Psoas muscle (tissue), 2 donors: ENCODE measurements around the genes CACNA1D and ACTR8.

DNA sequence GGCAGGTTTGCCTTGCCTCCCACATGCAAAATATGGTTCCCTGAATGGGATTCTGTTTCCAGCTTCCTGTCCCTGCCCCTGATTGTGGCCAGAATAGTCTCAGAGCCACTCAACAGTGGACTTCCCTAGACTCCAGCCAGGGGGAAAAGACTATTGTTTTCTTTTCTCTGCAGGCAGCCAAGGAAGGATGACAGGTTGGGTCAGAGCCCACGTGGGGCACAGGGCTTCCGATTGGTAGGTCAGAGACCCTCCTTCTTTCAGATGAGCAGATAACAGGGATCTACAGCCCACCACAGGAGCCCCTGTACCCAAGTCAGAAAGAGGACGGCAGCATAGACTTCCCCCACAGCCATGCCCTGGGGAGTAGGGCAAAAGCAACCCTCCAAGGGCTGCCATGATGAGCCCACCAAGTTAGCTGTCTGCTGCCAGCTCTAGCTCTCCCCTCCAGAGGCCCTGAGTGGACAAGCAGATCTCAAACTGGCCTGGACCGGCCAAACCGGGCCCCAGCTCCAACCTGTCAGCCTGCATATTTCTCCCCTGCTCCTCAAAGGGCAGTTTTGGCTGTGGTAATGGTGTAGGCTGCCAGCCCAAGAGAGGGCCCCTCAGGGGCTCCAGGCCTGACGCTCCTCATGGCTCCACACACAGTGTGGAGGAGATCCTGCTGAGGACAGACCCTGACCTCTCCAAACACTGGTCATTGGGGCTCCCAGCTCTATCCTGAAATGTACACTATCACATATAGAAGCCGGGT lies 6.3 kb downstream of the TLR9 start:
- PRO-cap, 2 experiments, result no peak in any of the 2 experiments

DNA sequence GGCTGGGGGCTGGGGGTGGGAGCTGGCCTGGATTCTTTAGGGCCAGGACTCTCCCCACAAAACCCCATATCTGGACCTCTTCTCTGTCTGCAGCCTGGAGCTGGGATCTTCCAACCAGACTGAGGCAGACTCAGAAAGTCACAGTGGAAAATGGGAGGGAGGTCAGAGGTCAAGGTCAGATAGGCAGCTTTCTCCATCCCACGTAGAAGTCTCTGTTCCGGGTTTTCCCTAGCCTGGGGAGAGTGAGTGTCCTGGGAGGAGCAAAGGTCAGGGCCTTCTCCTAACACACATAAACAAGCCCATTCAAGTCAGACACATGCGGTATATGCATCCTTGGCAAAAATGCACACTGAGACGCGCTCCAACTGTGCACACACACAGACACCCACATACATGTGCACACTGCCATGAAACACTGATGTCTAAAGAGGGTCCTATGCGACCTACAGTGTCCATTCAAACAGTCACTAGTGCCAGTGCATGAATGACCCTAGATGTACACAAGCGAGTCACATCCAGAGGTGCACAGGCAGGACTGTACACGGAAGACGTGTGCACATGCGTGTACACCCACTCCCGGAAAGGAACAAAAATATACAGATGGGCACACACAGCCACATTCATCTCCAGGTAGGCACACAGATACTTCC lies 708 bp downstream of the TWF2 start:
- PRO-cap, 2 experiments, result no peak in any of the 2 experiments

DNA sequence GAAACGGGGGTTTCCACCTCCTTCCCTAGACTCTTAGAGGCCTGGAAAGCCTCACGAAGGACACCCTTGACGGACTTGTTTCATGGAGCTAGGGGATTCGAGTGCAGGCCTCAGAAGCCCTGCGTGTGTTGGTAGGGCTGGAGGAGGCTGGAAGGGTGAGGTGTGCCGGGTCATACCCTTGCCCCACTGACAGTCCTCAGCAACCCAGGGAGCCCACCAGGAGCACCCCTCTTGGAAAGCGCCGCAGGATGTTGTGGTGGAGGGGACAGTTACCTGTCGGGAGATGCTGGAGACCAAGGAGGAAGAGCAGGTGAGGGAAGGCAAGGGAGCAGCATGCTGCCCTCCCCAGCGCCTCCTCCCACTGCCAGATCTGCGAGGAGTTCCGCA lies 33.5 kb downstream of the DNAH1 start:
- PRO-cap, 2 experiments, result no peak in any of the 2 experiments

- PRO-cap, 2 experiments, result no peak in any of the 2 experiments
These were observed 30.1 kb downstream of the BAP1 start for GRCh38 chr3:52379719-52380171.

DNA sequence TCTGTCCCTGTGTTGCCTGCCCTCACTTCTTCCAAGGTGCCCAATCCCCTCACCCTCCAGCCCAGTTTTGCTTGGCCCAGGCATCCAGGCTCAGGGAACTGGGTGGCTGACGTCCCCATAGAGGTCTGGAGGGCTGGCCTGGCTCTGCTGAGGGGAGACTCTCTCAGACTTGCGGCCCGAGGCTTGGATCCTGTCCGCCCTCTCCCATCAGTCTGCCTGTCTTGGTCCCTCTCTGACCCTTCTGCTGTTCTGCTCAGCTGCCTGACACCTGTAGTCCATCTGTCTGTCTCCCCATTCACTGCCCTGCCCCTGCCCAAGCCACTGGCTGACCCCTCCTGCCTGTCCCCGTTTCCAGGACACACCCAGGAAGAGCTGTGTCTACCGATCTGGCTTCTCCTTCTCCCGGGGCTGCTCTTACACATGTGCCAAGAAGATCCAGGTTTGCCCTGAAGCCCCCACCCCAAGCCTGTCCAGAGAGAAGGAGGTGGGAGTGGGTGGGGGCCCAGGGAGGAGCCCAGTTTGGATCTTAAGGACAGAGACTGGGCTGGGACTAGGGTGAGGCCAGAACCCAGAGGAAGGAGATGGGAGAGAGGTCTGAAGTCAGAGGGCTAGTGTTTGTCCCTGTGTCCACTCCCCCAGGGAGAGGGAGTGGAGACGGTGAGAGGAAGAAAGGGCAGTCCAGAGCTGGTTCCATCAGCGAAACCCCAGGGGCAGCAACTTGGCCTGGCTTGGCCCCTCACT lies 18.4 kb downstream of the NT5DC2 start:
- PRO-cap, 2 experiments, result no peak in any of the 2 experiments

DNA sequence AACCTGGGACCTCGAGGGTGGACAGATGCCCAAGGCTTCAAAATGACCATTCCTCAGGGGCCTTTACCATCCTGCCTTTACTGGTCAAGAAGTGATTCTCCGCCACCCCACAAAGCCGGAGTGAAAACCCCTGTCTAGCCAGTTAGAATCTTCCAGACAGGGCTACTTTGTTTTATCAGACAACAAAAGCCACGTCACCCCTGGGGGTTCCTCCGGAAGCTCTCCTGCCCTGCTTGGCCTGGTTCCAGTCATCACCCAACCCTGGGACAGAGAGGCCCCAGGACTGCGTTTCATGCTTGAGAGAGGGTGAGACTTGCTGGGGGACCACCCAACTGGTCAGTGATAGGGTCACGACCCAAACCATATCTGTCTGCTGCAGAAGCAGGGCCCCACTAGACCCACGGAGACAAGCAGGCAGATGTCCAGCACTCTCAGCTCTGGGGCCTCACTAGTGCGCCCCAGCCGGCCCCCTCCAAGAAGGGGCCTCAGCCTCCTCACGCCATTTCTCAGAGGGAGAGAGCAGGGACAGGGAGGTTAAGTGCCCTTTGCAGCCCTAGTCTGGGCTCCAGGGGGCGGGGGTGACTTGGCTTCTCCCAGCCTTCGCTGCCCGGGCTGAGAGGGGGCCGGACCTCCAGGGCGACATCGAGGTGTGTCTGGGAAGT lies 1.1 kb downstream of the NT5DC2 start:
- PRO-cap, 2 experiments, result no peak in any of the 2 experiments

DNA sequence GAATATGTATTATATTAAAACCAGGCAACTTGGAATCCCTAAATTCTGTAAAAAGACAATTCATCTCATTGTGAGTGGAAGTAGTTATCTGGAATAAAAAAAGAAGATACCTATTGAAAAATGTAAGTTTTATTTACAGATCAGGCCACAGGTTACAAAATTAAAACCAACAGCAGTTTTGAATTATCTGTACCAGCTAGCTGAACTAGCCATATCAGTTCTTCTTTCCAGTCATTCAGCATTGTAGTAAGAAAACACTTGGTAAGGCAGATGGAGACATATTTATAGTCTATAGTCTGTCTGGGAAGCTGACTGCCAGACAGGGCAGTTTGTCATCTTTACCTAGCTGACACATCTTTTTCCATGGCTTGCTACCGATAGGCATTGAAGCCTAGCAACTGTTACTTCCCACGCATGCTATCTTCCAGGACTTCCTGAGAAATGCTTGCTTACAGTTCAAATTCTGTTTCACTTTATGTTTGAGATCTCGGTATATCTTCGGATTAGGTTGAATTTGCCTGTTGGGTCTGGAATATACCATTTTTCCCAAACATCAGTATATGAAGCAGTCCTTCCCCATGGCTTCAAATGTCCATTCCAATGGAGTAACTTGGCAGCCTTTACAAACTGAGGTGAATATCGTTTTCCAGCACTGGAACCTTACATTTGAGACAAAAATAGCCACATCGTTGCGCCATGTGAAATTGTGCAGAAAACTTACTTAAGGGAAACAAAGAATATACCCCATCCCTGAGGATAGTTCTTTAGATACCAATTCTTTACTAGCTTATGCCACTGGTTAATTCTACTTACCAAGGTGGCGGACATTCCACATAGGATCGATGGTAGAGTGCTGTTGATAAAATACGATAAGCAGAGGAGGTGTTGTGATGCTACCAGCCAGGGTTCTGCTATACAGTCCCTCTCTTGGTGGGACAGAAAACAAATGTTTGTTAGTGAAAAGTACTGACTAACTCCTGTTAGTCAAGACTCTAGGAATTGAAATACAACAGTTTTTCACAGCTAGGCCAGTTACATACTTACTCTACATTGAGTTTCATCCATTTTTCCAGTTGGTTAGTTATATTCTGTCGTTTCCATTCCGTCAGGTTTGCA lies 8.9 kb downstream of the GNL3 start:
- PRO-cap, 2 experiments, result no peak in any of the 2 experiments

- PRO-cap, 2 experiments, result no peak in any of the 2 experiments
These were observed 832 bp downstream of the NEK4 start for GRCh38 chr3:52769760-52770455.

- PRO-cap, 2 experiments, result no peak in any of the 2 experiments
These were observed 933 bp downstream of the ITIH3 start for GRCh38 chr3:52795461-52795997.

DNA sequence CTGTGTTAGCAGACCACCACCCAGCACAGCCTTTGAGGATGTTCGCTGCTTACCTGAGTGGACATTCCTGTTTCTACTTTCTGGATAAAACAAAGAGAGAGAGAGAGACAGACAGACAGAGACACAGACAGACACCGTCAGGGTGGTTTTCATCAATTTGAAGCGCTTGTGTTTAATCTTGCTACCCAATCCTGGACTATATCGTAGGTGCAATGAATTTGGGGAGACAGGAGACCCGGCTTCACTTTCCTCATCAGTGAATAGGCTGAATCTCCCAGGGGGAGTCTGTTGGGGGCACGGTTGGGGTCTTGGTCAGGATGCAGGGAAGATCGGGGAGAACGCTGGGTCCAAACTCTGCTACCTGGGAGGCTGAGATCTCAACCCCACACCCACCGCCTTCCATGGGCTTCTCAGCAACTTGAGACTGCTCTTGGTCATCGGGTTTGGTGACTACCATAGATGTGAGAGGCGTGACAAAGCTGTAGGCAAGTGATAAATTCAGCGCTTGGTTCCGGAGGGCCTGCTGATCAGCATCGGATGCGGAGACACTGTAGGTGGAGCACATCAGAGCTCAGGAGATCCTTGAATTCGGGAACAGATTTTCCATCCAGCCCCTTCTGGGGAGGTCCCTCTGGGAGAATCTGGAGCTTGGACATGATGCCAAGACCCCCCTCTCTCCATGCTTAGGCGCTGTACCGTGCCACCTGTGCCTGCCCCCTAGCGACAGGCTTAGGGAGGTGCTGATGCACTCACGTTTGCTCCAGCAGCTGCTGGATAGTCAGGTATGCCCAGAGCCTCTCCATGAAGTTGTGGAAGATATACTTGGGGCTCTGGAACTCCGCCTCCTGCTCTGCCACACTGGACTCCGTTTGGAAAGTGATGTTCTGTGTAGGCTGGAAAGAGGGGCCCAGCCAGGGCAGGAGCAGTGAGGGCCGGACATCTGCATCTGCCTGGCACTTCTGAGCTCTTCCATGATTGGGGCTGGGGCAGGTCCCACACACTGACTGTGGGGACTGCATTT lies 9.9 kb downstream of the ITIH4 start:
- PRO-cap, 2 experiments, result no peak in any of the 2 experiments

DNA sequence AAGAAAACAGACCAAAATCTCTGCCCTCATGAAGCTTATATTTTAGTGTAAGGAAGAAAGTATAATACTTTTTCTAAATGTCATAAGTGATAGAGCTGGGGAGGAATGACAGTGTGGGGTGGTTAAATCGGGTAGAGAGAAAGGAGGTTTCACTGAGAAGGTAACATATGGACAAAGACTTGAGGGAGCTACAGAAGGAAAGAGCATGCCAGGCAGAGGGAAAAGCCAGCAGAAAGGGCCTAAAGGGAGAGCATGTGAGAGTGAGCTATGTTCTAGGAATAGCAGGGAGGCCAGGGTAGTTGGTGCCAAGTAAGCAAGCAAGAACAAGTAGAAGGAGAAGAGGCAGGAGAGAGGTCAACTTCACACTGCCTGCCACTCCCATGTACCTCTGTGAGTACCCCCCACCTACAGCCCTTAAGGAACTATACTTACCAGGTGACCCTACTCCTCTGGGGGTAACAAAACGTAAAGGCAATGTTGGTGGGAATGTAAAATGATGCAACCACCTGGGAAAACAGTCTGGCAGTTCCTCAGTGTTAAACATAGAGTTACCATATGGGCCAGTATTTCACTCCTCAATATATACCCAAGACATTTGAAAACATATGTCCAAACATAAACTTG lies 67.7 kb downstream of the SFMBT1 start:
- PRO-cap, 2 experiments, result peak in 2 of 2 experiments; most common plus-strand start position 326 of the sequence (in 2); most common minus-strand start position 235 of the sequence (in 1)

DNA sequence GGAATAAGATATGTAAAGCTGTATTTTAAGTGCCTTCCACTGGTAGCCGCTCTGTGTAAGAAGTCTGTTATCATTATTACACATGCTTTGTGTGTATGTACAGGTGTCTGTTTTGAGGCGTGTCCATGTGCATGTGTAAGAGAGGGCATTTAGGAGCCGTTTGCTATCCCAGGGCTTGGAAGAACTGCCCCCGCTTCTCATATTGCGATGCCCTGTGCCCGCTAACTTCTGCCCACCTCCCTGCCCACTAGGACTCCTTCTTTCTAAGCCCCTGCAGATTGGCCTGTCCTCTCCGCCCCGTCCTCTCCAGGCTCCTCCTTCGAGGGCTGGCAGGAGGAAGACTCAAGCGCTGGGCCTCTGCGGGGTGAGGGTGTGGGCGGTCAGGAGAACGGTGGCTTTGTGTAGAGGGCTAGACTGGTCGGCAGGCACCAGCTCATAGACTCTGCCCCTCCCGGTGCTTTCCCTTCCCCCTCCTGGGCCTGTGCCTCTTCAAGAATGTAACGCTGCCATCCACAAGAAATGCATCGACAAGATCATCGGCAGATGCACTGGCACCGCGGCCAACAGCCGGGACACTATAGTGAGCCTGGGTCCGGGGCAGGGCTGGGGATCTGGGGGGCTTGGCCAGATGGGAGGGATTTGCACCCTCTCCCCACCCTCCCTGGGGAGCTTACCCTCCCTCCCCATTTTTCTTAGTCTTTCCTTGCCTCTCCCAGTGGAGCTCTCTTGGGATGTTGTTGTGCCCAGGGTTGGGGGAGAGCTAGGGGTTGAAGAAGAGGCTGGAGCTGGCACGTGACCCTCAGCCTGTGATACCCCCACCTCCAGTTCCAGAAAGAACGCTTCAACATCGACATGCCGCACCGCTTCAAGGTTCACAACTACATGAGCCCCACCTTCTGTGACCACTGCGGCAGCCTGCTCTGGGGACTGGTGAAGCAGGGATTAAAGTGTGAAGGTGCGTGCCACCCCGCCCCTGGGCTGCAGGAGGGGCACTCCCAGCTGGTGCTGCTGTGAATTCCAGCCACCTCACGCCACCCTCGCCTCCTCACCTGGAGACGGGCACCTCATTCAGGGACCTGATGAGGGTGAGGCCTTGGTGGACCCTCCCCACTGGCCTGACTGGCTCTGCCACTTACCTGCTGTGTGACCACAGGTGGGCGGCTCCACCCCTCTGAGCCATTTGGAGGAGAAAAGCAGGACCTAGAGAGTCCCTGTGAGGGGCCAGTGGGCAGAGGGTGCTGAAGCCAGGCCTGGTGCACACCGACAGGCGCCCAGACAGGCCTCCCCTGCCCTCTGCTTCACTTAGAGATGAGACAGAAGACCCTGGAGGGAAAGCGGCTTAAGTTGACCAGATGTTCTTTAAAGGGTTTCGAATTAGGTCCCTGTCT lies 22.1 kb downstream of the PRKCD start:
- PRO-cap, 2 experiments, result no peak in any of the 2 experiments

GRCh38 chr3:53242580-53242934 lies 13.3 kb downstream of the TKT start:
- PRO-cap, 2 experiments, result no peak in any of the 2 experiments

DNA sequence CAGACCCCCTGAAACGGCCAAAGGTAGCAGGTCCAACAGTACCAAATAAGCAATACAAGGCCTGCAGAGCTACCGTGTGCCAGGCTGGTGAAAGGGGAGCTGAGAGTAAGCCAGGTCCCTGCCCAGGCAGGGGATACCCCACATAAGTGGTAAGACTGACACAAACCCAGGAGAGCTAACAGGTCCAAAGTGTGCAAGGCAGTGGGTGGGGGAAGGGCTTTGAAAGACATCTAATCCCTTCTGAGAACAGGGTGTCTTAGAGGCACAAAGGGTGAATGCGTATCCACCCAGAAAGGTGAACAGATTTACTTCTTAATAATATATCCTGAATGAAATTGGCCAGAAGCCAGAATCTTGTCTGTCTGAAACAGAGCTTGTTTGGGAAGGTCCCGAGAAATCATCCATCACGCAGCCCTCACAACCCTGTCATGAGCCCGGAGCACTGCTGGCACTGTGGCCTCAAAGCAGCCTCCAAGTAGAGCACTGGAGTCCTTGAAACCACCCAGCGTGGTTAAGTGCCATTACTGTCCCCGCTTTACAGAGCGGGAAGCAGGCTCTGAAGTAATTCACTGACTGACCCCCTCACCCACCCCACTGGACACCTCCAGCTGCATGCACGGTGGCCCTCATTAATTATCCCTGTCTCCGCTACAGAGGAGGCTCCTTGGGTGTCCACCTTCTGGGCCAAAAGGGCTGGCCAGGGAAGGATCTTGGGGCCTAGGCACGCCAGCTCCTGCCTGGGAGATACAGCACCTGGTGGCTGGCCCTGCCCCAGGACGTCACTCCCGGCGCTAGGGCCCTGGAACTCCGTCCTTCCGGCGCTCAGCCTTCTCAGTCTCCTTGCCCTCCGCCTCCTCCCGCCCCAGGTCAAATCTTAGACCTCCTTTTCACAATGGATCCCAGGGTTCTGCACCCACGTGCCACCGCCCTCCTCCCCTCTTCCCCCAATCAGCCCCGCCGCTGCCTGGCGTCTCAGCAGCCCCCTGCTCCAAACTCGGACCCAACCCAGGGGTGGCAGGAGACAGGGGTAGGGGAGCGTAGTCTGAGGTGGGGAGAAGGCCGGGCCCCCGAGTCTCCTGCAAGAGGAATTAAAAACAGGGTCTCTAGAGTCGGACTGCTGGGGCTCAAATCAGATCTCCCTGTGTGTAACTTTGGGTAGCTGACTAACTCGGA lies 1.2 kb downstream of the TKT start:
- PRO-cap, 2 experiments, result peak in 2 of 2 experiments; most common plus-strand start position 881 of the sequence (in 1)

GRCh38 chr3:53328815-53329613 lies 18.3 kb downstream of the DCP1A start:
- PRO-cap, 2 experiments, result no peak in any of the 2 experiments

DNA sequence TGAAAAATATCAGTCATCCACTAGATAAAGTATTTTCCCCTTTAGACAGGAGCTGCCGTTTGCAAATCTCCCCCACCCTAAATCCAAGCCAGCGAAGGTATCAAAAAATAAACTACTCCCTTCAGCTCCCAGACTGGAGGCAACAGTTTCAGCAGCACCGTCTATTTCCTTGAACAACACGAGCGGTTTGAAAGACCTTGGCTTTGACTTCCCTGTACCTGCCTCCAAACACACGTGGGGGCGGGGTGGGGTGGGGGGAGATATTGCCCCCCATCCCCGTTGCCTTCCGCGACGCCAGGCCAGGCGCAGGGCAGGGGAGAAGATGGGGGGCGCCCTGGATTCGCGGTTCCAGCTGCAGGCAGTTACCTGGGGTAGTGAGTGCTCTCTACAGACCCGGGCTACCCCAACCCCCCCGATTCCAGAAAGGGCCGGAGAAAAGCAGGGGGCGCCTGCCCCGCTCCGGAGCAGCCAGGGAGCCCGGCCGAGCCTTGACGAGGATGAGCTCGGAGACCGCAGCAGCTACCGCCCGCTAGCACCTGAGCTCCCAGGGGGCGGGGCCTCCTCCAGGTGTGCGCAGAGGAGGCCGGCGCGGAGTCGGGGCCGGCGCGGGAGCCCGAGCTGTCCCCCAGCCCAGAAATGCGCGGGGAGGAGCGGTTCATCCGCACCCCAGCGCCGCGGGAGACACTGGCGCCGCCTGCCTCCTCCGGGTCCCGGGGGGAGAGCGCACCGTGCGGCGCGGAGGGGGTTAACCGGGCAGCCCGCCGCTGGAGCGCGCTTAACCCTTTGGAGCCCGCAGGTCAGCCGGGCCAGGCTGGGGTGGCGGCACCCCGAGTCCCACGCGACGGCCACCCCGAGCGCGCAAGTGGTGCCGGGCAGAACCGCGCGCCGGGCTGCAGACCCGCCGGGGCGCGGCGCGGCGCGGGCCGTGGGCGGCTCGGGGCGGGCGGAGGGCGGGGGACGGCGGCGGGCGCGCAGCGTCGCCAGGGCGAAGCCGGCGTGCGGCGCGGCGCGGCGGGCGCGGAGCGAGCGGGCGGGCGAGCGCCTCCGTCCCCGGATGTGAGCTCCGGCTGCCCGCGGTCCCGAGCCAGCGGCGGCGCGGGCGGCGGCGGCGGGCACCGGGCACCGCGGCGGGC lies at the start of gene CACNA1D:
Gene CACNA1D, plus strand, starts transcription at position 988 of the 1,133 bp plus-strand sequence.
- PRO-cap, 2 experiments, result no peak in any of the 2 experiments

- PRO-cap, 2 experiments, result no peak in any of the 2 experiments
These were observed 1.7 kb downstream of the IL17RB start for GRCh38 chr3:53848072-53848484.

- PRO-cap, 2 experiments, result no peak in any of the 2 experiments
These were observed 1.6 kb downstream of the ACTR8 start for GRCh38 chr3:53880350-53880852.

DNA sequence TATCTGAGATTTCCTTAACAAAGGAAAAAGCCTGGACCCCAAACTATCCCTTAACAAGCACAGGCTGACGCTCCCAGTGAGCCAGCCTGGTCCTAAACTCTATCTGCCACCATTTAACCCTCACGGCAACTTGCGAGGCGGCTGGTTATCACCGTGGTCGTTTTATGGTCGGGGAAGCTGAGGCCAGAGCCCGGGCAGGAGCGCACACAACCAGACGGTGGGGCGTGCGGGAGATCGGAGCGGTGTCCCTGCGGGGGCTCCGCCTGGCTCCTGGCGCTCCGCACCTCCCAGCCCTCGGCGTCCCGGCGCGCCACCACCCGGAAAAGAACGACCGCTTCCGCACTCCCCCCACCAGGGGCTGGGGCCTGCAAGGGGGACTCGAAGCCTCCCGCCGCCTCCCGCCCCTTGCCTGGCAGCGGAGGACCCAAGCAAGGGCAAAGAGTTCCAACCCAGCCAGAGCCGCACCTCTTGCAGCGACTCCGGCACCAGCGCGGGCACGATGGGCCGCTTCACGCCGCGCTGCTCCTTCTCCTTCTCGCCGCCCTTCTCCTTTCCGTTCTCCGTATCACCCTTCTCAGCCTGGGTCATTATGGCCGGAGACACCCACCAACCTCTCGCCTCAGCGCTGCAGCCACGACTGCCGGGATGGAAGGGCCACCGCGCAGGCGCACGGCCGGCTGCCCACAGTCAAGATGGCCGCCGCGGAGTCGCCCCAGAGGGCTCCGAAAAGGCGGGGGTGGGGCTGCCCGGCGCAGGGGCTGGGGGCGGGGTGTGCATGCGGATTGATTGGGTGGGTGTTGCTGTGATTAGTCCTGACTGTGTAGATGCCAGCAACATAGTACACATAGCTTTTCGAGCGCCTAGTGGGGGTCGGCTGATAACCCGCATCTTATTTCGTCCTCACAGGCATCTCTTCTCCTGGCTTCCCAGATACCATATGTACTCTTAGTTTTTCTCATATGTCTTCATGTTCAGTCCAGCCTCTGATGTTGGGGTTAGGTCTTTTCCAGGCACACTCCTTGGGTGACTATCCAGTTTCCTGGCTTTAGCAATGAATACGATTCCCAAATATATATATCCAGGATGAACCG lies at the start of gene ACTR8:
Gene ACTR8, minus strand, starts transcription at position 639 of the 1,091 bp plus-strand sequence.
- PRO-cap, 2 experiments, result peak in 2 of 2 experiments; most common plus-strand start position 213 of the sequence (in 1); most common minus-strand start position 322 of the sequence (in 2)

GRCh38 chr3:54033634-54034303 lies 88.6 kb upstream of the CACNA2D3 start:
- PRO-cap, 2 experiments, result no peak in any of the 2 experiments